SJSA1 (cell line): ENCODE results near the gene ADAMTS13.

- RAMPAGE, long total RNA: no peak
Measured at GRCh38 chr9:133348321-133348514, 200 bp downstream of the RPL7A start.

DNA sequence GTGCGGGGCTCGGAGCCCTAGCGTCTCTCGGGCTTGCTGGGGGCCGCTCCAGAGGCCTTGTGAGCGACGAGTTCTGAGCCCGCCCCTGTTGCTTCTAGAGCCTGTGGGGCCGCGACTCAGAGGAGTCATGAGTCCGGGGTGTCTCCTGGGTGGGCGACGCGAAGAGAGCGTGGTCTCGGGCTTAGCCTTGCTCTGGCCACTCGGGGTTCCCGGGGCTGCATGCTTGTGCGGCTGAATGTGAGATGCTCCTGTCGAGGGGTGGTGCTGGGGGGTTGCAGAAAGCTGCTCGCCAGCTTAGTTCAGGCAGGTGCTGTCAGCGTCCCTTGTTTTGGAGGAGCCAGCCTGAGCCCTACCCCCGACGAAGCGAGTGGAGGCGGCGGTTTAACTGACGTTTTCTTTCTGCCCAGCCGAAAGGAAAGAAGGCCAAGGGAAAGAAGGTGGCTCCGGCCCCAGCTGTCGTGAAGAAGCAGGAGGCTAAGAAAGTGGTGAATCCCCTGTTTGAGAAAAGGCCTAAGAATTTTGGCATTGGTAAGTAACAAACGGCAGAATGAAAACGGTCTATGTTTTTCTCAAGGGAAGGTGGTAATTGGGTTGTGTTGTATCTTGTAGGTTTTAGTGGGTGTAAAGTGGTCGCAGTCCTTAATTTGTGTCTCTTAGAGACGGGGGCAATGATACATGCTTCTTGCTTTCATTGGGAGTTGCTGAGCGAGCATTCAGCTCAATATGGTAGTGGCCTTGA is 666 bp downstream of the RPL7A start:
- RAMPAGE, long total RNA: no peak

DNA sequence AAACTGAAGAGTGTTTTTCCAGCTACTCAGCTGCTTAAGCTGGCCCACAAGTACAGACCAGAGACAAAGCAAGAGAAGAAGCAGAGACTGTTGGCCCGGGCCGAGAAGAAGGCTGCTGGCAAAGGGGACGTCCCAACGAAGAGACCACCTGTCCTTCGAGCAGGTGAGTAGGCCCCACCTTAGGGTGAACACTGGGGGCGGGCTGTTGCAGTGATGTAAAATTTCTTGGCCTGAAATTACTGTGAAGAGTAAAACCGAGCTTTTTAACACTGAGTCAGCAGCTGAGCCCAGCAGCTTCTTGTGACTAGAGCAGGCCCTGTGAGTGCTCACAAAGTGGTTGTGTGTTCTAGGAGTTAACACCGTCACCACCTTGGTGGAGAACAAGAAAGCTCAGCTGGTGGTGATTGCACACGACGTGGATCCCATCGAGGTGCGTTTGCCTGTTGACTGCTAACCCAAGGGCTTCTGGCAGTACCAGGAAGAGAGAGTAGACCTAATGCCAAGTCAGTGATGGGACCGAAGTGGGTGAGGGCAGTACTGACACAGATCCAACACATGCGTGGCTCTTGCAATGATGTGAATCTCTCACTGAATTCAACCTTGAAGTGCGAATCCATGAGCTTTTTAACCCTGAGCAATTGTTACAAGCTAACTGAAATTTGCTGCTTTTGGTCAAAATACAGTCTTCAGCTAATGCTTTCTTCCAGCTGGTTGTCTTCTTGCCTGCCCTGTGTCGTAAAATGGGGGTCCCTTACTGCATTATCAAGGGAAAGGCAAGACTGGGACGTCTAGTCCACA is 2.1 kb downstream of the RPL7A start:
- RAMPAGE, long total RNA: no peak

DNA sequence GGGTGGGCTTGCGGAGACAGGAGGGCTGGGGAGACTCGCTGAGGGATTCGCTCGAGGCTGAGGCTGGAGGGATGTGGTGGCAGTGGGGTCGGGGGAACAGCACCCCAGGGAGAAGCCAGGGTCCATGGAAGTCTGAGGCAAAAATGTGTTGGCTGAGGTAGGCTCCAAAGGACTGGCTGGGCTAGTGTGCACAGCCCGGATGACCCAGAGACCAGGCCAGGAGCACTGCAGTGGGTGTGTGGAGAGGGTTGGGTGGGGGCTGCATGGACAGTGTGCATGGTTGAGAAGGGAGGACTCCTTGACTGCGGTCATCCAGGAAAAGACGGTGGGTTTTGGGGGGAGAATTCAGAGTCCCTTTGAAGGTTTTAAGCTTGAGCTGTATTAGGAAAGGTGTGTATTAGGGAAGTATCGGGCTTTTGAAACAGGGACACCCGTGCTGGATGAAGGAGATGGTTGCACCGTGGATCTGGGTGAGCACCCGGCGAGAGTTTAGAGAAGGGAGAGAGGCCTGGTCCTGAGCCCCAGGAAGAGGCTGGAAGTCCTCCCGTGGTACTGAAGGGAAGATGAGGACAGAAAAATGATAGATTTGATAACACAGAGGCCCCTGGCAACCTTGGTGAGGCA is 1.8 kb downstream of the SURF2 start:
- RAMPAGE, long total RNA: no peak

- RAMPAGE, long total RNA: no peak
Measured at GRCh38 chr9:133406071-133406562, 11.7 kb downstream of the REXO4 start.

- RAMPAGE, long total RNA: no peak
Measured at GRCh38 chr9:133422276-133422560, at the start of gene ADAMTS13. ADAMTS13 (plus strand) TSS chr9:133422367.

- RAMPAGE, long total RNA: no peak
Measured at GRCh38 chr9:133429525-133429916, 7.4 kb downstream of the ADAMTS13 start.

- RAMPAGE, long total RNA: no peak
Measured at GRCh38 chr9:133506747-133507235, 18.0 kb downstream of the MYMK start.

DNA sequence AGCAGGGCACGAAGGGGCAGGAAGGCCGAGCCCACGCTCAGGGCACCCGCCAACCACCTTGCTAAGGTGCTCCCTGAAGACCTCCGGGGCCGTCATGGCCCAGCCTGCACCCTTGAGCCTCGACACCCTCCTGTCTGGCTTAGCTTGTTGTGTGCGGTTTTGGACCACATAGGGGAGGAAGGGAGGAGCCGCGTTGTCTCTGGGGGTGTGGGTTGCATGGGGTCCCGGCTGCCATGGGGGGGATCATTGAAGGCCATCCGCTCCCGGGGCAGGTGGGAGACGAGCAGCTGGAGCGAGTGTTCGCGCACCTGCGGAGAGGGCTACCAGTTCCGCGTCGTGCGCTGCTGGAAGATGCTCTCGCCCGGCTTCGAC is 33.5 kb downstream of the ADAMTSL2 start:
- RAMPAGE, long total RNA: no peak

DNA sequence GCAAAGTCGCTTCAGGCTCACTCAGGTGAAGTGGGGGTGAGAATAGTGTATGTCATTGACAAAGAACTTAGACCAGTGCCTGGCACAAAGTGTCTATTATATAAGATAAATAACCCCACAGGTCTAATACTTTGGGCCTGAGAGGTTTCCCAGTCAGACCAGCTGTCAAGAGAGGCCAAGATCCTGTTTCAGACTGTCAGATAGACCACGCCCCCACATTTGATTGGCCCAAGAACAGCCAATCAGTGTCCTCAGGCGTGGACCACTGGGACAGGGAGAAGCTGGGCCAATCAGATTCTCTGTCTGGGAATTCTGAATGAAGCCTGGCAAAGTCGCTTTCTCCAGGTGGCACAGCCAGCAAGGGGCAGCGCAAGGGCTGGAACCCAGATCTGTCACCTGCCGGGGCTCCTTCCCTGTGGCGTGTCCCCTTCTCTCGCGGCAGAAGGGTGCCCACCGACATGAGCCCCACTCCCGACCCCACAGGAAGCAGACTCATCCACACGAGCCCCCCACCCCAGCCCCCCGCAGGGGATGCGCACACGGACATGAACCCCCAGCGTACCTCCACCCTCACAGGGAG is 6.3 kb downstream of the SARDH start:
- RAMPAGE, long total RNA: no peak

DNA sequence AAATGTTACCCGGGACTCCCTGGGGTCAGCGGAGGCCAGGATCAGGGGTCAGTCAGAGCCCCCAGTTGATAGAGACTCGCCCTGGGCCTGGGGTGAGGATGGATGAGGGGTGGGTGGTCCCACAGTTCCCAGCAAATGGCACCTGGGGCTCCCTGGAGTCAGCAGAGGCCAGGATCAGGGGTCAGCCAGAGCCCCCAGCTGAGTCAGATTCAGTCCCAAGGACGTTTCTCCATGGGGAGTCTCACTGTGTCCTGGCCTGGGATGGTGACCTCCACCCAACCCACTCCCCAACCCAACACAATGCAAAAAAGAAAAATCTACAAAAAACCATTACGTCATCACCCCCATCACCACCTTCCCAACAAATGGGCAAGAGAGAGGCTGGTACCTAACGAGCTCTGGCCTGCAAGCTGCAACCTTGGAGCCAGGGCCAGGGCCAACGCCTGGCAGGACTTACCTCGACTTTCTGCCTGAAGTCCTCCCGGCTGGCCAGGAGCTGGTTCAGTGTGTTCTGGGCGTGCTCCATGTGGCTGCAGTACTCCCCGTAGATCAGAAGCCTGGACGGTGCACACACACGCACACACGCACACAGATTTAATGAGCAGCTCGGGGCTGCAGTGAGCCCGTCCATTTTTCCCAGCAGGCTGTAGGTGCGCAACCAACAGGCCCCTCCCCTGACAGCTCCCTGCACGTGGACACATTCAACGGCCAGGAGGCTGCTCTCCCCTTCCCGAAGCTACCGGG is 59.3 kb upstream of the SARDH start:
- RAMPAGE, long total RNA: no peak

GRCh38 chr9:133846413-133846669 is 108.2 kb upstream of the SARDH start:
- RAMPAGE, long total RNA: no peak

DNA sequence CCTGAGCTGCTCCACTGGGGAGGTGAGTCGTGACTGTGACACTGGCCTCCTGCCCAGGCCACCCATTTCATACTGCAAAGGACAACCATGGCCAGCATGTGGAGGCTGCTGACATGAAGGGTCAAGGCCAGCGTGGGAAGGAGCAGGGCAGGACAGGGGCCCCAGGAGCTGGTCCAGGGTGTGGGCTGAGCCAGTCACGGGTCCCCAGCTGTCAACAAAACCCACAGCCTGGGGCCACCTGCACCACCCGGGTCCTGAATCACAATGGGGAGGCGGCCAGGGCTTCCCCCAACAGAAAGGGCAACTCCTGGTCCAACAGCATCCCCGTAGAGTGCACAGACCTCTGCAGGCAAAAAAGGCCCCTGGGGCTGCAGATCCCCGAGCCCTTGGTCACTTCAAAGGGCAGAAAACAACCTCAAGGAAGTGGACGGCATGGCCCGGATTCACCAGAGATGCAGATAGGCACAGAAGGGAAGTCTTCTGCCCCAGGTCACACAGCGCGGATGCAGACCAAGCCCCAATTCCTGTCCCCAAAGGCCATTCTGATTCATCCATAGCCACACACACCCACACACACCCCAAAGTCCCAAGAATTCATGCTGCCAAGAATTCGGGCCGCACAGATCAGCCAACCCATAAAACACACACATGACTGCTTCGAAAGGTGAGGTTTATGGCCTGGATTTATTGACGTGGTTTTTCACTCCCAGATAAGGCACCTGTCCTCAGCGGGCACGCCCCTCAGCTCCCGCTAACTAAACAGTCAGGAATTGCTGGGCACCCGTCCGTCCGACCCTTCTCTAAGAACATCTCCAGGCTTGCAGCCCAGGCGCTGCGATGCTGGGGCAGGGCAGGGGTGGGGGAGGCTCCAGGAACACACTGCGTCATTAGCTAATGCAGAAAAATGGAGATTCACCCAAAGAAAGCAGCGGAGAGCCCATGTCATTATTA is 20.3 kb downstream of the VAV2 start:
- RAMPAGE, long total RNA: no peak

DNA sequence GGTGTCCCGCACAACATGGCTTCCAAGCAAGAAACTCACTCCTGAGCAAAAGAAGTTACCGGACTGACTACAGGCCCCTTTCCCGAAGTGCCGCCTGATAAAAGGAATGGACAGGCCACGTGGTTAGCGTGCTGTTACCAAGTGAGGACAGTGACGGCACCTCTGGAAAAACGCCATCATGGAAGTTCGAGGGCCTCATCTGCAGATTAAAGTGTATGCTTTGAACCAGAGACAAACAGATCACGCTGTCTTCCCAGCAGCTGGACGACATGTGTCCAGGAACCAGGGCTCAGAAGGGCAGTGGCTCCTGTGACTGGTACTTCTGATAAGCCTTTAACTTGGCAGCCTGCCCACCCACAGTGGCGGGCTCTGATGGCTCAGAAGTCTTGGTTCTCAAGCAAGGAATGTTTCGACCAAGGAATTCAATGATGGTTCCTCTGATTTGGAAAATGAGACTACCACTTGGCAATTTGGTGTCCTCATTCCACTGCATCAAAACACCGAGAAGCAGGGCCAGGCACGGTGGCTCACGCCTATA is 14.5 kb upstream of the BRD3OS start:
- RAMPAGE, long total RNA: no peak

DNA sequence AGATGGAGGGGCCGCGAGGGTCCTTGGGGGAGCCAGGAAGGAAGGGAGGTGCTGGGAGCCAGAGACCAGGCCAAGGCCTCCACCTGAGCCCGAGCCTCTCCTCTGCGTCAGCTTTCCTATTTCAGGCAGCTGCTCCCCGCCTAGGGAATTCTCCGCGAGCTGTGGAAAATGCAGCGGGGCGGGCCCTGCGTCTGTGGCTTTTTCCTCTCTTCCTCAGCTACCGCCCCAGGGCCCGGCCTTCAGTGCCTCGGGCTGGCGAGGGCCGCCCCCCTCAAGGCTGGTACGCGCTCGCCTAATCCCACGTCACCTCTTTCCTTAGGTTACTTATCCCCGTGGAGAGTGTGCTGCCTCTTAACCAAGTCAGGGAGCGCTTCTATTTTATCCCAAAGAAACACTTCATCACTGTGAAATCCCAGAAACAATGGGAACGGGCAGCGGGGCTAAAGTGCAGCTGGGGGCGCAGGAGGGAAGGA is 6.5 kb upstream of the WDR5 start:
- RAMPAGE, long total RNA: no peak

- RAMPAGE, long total RNA: no peak
Measured at GRCh38 chr9:134158528-134159676, 23.0 kb downstream of the WDR5 start.

- RAMPAGE, long total RNA: no peak
Measured at GRCh38 chr9:134186523-134186706, 50.5 kb downstream of the WDR5 start.

DNA sequence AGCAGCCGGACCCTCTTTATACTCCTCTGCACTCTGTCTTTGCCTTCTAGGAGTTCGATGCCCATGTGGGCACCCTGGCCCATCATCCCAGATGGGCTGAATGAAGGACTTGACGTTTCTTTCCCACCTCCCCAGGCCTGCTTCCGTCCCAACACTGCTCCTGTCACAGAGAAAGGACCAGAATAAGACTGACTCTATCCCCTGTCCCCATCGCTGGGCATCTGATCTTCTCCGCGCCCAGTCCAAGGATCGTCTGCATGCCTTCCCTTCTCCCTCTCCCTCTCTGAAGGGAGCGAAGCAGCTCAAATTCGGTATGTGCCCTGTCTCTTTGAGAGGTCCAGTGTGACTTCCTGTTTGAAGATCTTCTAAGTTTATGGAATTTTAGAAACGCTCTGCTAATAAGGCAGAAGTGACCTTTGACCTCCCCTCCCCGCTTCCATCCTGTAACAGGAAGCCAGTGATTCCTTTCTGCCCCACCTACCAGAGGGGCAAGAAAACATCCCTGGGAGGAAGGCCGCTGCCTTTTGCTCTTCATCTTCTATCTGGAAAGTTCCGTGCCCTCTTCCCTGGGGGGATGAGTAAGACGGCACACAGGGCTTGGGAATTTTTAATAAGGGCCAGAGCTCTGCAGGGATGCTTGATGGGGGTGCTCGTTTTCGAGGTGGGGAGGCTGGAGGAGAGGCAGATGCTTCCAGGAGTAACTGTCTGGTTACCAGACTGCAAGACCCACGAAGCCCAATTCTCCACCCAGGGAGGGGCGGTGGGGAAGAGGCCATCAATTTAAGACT is 69.2 kb downstream of the WDR5 start:
- RAMPAGE, long total RNA: no peak

GRCh38 chr9:134217378-134218160 is 81.7 kb downstream of the WDR5 start:
- RAMPAGE, long total RNA: no peak

GRCh38 chr9:134232863-134233351 is 93.3 kb upstream of the RXRA start:
- RAMPAGE, long total RNA: no peak